AG09309 (cell line): ENCODE results near the gene DENND2D.

DNA sequence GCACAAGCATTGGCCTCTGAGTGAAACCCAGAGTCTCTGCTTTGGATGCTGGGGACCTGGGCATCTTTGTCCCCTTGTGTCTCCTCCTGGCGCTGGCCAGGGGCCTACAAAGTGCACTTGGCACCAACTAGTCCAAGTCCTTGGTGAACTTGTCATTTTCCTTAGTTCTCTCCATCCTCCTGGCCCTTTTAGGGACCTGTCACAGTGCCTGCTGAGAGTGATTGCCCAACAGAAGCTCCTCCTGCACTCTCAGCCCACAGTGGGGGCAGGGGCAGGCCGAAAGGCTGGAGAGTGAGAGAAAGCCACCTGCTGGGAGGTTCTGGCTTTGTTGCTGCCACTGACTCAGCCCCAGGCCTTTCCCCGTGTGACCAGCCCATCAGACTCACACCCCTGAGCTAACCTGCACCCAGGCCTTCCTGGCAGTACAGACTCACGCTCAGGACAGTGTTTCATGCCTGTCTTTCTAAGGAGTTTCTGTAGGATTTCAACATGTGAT is 17.2 kb upstream of the PROK1 start:
- RRBS, result no CpG with 5 or more reads among the region's 4 CpGs

- RRBS, result no CpG with 5 or more reads among the region's 5 CpGs
These were observed 6.2 kb downstream of the KCNA3 start for GRCh38 chr1:110668424-110669007.

DNA sequence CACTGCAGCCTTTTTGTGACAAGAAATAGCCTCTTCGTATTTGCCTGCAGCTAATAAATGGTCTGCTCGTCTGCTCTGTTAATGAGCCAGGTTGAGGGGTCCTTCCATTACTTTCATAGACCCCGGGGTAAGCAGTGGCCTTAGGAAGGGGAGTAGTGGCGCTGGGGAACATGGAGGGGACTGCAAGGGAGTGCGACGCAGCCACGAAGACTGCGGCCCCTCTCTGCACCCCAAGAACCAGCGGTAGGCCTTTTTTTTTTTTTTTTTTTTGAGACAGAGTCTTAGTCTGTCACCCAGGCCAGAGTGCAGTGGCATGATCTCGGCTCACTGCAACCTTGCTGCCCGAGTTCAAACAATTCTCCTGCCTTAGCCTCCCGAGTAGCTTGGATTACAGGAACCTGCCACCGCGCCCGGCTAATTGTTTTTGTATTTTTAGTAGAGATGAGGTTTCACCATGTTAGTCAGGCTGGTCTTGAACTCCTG is 24.1 kb upstream of the CD53 start:
- RRBS, result no CpG with 5 or more reads among the region's 15 CpGs

- RRBS, result no CpG with 5 or more reads among the region's 3 CpGs
These were observed 1.4 kb downstream of the CD53 start for GRCh38 chr1:110874144-110875011.

GRCh38 chr1:110887942-110888518 is 15.1 kb downstream of the CD53 start:
- RRBS, result no CpG with 5 or more reads among the region's 8 CpGs

GRCh38 chr1:110896054-110896430 is 23.1 kb downstream of the CD53 start:
- RRBS, result no CpG with 5 or more reads among the region's 2 CpGs

- RRBS, result no CpG with 5 or more reads among the region's 10 CpGs
These were observed at the start of gene DENND2D for GRCh38 chr1:111200464-111201039. DENND2D (minus strand) TSS chr1:111200646.

DNA sequence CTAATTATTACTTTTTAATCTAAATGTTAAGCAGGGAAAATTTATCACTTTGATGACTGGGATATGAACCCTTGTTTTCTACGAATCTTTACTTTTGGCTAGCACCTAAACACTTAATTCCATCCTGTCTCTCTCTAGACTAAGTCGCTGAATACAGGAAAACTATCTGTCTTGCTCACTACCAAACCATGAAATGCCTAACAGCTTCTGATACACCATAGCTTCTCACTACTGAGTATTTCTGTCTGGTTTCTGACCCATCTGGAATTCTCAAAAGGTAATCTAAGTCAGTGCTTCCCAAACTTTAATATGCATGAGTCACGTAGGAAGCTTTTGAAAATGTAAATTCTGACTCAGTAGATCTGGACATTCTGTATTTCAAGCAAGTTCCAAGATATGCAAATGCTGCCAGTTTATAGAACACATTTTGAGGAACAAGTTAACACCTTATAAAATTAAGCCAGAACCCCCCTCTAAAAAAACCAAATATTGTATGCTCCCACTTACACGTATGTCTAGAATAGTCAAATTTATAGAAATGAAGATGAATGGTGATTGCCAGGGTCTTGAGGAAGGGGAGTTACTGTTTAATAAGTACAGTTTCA is 9.2 kb upstream of the OVGP1 start:
- RRBS, result no CpG with 5 or more reads among the region's 4 CpGs

DNA sequence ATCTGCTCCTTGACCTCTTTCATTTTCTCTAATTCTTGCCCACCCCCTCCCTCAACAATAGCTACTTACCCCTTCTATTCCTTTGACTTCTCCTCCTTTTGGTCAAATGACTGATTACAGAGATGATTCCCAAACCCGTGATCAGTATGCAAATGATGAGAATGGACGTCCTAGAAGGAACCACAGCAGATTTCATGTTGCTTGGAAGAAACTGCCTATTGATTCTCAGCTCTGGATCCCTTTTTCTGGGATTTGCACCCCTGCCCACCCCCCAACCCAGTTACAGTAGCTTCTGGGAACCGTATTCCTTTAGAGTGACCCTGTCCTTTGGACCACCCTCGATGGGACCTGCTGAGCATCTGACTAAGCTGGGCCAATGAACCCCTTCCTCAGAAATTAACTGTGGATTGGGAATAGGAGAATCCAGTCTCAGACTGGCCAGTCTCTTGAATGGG is 11.9 kb downstream of the C1orf162 start:
- RRBS, result no CpG with 5 or more reads among the region's 4 CpGs

DNA sequence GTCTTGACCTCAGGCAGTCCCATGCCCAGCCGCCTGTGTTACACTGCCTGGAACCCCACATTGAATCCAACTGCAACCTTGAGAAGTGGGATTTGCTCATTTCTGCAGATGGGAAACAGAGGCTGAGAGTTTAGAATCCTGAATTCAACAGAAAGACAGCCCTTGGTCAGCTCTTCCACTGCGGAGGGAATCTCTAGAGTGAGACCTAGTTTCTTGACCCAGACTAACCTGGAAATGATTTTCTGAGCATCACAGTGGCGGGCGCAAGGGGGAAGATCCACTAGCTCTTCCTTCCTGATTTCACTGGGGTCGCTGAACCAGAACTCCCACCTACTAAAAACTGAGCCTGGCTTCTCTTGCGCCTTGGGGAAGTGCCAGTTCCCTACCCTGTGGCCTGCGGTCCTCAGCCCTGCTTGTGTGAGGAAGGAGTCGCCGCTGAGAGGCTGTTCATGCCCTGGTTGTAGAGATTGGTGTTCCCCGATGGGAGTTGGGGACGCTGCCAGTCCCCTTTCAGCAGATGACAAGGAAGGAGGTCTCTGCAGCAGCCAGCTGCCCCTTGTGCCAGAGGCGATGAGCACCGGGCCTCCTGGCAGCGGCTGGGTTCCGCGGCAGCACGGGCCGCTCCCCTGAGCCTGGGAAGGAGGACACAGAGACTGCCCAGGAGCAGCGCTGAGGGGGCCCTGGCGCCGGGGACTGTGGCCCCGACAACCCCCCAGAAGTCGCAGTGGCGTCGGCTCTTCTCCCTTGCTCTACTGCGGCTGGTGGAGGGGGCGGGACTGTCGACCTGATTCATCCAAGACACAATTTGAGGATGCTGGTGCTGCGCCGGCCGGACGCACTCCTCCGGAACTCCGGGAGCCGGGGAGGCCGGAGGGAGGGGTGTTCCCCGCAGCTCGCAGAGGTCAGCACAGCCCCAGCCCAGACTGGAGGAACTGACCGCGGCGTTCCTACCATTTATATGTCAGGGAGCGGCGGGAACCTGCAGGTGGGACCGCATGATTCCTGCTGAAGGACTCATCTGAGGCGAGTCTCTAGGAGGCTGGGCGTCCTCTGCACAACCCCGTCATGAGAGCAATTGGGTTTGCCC is 11.9 kb upstream of the ADORA3 start:
- RRBS, result 42% methylated on average over 4 of the region's 47 CpGs

GRCh38 chr1:111719976-111720925 is 18.9 kb downstream of the INKA2 start:
- RRBS, result no CpG with 5 or more reads among the region's 10 CpGs

- RRBS, result no CpG with 5 or more reads among the region's 5 CpGs
These were observed 4.6 kb upstream of the INKA2 start for GRCh38 chr1:111743610-111744370.

DNA sequence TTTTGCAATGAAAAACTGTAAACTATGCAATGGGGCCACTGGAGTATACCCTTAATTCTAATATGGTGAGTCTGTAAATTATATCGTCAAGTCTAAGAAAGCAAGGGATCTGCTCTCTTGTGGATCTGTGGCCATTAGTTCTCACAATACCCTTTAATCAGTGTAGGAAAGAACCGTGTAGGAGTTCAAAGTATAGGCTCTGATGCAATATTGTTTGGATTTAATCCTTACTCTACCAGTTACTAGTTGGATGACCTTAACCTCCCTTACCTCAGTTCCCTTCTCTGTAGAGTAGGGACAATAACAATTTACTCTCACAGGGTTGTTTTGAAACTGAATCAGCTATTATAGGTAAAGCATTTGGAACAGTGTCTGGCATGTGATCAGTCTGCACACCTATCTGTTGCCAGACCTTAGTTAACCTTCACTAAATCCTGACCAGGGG is 106.8 kb downstream of the DDX20 start:
- RRBS, result no CpG with 5 or more reads among the region's 2 CpGs

- RRBS, result no CpG with 5 or more reads among the region's 3 CpGs
These were observed 21.5 kb downstream of the KCND3 start for GRCh38 chr1:111967966-111968375.

DNA sequence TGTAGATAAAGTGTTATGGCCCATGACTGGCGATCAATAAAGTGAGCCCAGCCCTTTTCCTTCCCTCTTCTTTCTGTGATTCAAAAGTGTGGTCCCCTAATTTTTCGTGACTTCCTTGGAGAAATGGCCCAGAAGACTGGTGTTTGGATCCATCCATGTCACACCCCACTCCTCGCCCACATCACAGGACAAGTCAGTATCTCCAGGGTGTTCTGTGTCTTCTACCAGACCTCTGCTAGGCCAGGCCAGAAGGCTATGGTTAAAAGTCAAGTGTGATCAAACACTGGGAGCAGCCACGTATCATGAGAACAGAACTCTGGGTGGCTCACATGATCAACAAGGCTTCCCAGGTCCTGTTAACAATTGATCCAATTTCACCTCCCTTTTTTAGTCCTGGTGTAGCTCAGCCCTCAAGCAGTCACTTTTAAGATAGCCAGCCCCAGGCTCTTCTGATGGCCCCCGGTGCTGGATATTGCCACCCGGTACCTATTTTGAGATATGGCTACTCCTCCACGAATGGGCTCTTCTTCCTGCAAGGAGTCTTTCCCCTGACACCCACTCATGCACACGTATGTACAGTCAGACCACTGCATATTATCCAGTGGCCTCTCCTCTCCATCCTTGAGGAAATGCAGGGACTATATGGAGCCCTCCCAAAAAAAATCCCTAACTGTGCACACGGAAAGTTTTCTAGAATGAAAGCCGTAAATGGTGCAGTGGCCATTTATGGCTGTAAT is 62.0 kb upstream of the CTTNBP2NL start:
- RRBS, result no CpG with 5 or more reads among the region's 10 CpGs

- RRBS, result no CpG with 5 or more reads among the region's 2 CpGs
These were observed 43.6 kb downstream of the CTTNBP2NL start for GRCh38 chr1:112439639-112440033.

DNA sequence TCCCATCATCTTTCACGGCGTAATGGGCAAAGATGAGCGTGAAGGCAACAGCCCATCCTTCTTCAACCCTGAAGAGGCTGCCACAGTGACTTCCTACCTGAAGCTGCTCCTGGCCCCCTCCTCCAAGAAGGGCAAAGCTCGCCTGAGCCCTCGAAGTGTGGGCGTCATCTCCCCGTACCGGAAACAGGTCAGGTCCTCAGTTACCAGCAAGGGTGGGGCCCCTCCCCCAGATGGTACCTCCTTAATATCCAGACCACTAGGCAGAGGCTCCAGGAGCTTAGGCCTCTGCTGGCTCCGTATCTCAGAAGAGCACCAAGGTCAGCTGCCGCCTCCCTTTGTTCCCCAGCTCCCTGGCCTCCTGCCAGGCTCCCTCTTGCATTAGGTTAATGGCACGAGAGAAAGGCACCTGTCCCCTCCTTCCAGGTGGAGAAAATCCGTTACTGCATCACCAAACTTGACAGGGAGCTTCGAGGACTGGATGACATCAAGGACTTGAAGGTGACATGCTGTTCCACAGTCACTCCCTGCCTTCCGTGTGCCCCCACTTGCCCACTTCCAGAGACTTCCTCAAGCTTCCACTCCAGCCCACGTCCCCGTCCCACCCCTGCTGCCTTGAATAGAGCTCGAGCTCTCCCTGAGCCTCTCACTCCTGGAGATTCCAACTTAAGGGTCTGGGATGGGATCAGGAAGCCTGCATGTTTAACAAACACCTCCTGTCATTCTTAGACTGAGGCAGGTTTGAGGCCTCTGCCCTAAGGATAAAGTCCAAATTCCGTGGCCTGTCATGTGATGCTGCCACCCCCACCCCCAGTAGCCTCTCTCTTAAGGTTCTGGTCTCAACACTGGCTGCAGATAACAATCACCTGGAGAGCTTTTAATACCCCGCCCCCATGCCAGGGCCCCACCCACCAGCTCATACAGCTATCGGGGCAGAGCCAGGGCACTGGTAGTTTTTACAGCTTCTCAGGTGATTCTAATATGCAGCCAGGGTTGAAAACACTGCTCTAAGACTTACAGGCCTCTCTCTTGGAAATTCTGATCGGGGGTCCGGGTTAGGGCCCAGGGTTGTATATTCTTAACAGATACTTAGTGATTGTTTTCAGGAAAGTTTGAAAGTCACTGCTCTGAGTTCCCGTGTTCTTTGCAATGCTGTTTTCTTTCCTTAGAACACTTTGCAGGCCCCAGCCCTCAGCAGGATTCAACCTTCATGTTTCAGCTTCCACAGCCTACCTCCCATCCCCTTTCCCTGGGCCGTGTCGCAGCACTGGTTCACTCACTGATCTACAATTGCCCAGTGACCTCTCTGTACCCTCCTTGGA is 8.2 kb downstream of the RHOC start:
- RRBS, result no CpG with 5 or more reads among the region's 25 CpGs

- RRBS, result no CpG with 5 or more reads among the region's 13 CpGs
These were observed 7.1 kb downstream of the RHOC start for GRCh38 chr1:112699707-112700421.